ENCODE measurements around a stretch of chr1.

GRCh38 chr1:234974873-234975811, 153.5 kb downstream of the TOMM20 start:
- PRO-cap, result no peak

GRCh38 chr1:235010960-235011449, 117.6 kb downstream of the TOMM20 start:
- PRO-cap, result no peak

DNA sequence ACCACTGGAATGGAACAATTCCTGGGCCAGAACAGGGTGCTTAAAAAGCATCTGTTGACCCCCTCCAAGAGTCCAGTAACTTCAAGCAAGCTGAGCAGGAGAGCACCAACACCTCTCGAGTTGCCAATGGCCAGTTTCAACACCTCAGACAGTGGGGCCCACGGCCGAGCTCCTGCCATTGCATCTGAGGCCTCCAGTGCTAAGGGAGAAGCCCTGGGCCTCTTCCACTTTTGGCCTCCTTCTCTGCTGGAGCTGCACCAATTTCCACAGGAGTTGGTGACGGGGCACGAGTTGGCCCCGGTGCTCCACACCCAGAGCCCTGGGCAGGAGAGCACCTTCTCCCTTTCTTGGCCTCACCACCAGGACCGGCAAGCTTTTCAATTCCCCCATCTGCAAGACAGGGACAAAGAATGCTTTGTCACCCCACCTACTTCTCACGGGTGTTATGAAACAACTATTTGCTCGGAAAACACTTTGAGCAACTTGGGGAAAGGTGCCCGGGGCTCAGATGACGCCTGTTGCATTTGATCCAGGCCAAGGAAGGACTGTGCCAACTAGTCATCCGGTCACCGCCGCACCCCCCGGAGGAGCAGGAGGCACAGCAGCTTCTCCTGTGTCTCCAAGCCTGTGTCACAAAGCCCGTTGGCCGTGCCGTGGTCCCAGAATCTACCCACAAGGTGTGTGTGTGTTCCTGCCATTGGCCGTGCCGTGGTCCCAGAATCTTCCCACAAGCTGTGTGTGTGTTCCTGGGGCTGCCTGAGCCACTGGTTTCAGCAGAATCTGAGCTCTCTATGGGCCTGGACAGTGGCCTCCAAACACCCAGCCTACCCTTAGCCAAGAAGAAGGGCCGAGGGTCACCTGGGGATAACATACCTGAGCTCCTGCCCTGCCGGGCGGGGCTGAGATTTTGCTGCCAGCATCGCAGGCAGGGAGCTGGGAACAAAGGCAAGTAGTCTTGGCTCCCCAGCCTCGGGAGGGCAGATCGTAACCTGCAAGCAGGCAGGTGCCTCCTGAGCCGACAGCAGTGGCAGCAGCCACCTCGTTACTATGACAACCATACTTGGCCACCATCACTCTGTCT, 55.1 kb downstream of the TOMM20 start:
- PRO-cap, result no peak

DNA sequence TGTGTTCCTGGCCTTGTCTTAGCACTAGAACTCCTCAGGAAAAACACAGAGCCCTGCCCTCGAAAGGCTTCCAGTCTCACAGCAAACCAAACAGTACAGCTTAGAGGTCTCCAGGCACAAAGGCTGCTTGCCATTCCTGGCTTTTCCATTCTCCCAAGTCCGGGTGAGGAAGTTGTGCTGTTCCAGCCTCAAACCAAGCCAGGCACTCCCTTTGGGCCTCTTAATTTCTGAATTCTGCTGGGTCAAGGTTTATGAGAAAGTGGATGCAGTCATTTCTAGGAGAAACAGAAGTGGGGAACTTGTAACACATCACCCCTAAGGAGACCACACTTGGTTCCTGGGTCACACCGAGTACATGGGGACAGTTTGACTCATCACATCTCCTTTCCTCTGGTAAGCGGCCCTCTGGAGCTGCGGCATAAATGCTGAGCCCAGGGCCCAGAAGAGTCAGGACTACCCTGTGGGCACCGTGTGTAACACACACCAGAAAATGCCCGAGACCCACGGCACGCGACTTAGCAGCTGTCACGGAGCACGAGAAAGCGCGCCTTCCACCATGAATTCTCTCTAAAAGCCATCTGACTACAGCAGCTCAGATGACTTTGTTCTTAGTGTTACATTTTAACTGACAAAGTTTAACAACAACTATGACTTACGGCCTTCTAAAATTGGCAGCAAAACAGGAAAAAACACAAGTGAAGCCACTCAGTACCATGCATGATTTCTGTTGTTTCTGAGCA, 51.1 kb downstream of the TOMM20 start:
- PRO-cap, result no peak

GRCh38 chr1:235108912-235109878, 19.4 kb downstream of the TOMM20 start:
- PRO-cap, result no peak

GRCh38 chr1:235454007-235454554, 50.2 kb downstream of the B3GALNT2 start:
- PRO-cap, result no peak

- PRO-cap, result no peak
These were observed 65.5 kb upstream of the LYST start for GRCh38 chr1:235932090-235932725.

- PRO-cap, result no peak
These were observed 45.8 kb downstream of the NID1 start for GRCh38 chr1:236018834-236019707.

GRCh38 chr1:236058908-236059611, 5.8 kb downstream of the NID1 start:
- PRO-cap, result no peak

- PRO-cap, result no peak
These were observed 21.0 kb downstream of the GPR137B start for GRCh38 chr1:236163239-236163924.

- PRO-cap, result no peak
These were observed 36.0 kb downstream of the GPR137B start for GRCh38 chr1:236178312-236178693.

GRCh38 chr1:236347912-236348377, 46.1 kb upstream of the EDARADD start:
- PRO-cap, result no peak

DNA sequence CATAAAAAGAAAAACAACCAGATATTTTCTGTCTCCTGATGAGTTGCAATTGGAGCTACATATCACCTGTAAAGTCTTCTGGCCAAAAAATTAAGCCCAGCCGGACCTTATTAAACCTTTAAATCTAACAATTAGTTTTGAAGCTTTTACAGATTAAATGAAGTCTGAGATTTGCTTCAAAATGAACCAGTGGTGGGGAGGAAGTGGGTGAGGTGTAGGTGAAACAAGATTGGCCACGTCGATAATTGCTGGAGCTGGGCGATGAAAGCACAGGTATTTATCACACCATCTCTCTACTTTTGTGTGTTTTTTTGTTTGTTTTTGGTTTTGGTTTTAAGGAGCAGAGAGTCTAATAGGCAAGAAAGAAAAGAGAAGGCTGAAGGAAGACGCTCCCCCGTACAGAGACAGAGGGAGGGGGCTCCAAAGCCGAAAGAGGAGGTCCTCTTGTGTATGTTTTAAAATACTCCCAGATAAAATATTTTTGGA, 6.9 kb upstream of the LGALS8 start:
- PRO-cap, result no peak

- PRO-cap, result no peak
These were observed 27.6 kb downstream of the LGALS8 start for GRCh38 chr1:236551184-236551917.

- PRO-cap, result no peak
These were observed 34.6 kb upstream of the HEATR1 start for GRCh38 chr1:236638818-236639488.

- PRO-cap, result no peak
These were observed 917 bp downstream of the ACTN2 start for GRCh38 chr1:236687154-236687678.

DNA sequence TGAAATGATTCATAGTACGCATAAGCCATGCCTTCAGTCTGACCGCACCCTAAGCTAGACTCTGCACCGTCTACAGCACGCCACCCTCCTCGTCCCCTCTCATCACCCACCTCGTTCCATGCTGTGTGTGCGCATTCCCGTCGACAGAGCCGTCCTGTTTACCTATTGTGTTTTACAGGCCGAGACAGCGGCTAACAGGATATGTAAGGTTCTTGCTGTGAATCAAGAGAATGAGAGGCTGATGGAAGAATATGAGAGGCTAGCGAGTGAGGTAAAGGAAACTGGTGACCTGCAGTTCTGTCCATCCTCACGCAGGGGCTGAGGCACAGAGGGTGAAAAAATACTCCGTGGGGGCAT, 50.6 kb downstream of the ACTN2 start:
- PRO-cap, result no peak

GRCh38 chr1:237007106-237007888, 3.1 kb upstream of the MT1HL1 start:
- PRO-cap, result no peak

GRCh38 chr1:237053549-237054062, 11.6 kb downstream of the RYR2 start:
- PRO-cap, result unidirectional peak, plus-strand start at chr1:237053831

DNA sequence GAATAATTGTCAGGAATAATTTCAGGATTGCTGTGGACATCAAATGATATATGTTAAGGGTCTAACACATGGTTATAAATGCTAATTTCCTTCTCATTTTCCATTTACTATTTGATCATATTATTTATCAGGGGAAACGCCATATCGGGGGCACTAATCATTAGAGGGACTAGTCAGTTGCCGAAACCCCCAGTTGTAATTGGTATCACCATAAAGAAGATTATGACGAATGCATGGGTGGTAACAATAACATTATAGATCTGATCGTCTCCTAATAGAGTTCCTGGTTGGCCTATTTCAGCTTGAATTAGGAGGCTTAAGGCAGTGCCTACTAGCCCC, 49.9 kb upstream of the ZP4 start:
- PRO-cap, result unidirectional peak, plus-strand start at position 166 of the sequence

Data from left cardiac atrium (tissue), 1 donor.